Hematopoietic multipotent progenitor cell (in vitro differentiated cells): ENCODE data around the genes MMP8, MMP10 and MSANTD4.

- CAGE, long polyA plus RNA, result no peak
Measured at GRCh38 chr11:101430082-101430787, 153.6 kb downstream of the TRPC6 start.

DNA sequence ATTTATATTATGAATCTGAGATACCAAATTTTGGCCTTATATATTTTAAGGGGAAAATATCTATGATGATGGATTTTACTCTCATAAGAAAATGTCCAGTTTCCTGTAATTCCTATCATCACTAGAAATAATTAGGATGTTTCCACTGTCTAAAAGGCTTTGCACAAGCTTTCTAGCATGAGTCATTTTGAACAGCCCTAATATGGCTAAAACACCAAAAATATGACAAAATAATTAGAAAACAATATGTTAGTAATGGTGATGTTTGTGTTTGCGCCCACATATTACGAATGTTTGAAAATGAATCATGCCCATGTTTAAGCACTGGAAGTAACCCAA lies 96.1 kb downstream of the TRPC6 start:
- CAGE, long polyA plus RNA, result no peak

- CAGE, long polyA plus RNA, result no peak
Measured at GRCh38 chr11:101852414-101852674, 62.5 kb upstream of the CEP126 start.

DNA sequence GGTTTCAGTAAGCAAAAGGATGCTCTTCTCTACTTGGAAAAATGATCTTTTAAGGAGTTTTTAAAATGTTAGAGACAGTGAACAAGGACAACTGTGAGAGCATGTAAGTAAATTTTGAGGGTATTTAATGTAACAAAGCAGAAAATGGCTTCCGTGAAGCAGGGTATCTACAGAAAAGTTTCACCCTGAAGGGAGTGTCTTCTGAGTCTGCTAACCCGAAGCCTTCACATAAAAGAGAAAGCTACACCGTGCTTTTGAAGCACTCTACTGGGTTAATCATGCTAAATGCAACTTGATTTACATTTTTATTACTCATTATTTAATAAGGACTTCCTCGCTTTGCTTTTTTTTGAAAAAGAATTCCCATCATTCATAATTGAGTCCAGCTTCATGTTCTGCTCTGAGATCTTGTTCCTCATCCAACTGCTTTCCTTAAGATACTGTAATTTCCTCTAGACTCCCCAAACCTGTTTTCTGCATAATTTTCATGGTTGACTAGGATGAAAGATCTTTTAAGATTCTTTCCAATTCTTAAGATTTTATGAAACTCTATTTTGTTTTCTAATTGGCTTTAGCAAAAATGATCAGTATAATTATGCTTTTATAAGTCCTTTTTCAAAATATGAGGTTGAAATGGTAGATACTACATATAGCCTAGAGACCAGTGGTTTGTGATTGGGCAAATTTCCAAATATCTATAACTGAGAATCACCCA lies 56.3 kb downstream of the YAP1 start:
- CAGE, long polyA plus RNA, result no peak

DNA sequence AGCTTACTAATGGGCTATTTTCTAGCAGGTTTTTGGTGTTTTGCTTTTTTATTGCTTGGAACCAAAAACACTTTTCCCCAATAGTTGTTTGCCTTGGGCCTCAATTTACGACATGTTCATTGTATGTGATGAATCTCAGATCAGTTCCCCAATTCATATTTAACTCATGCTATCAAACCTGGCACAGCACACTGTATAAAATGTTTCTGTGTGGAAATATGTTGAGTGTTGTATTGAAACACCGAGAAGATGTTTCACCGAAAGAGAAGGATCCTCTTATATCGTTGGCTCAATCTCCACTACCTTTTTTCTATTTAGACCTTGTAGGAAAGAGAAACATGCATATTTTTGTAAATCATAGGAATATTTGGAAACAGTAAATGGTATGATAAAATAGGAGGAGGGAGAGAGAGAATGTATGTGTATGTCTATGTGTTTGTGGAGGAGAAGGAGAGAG lies 88.4 kb downstream of the YAP1 start:
- CAGE, long polyA plus RNA, result no peak

GRCh38 chr11:102226591-102227309 lies 90.5 kb upstream of the BIRC3 start:
- CAGE, long polyA plus RNA, result no peak

DNA sequence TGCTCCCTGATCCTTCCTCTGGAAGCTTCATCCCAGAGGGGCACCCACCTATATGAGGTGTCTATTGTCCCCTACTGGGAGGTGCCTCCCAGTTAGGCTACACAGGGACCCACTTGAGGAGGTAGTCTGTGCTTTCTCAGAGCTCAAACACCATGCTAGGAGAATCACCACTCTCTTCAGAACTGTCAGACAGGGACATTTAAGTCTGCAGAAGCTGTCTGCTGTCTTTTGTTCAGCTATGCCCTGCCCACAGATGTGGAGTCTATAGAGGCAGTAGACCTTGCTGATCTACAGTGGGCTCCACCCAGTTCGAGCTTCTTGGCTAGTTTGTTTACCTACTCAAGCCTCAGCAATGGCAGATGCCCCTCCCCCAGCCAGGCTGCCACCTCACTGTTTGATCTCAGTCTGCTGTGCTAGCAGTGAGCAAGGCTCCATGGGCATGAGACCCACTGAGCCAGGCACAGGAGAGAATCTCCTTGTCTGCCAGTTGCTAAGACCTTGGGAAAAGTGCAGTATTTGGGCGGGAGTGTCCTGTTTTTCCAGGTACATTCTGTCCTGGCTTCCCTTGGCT lies 16.5 kb upstream of the BIRC3 start:
- CAGE, long polyA plus RNA, result no peak

- CAGE, long polyA plus RNA, result no peak
Measured at GRCh38 chr11:102383780-102384154, 36.8 kb downstream of the BIRC2 start.

- CAGE, long polyA plus RNA, result no peak
Measured at GRCh38 chr11:102407597-102408054, 44.9 kb downstream of the TMEM123 start.

GRCh38 chr11:102448343-102448982 lies 4.1 kb downstream of the TMEM123 start:
- CAGE, long polyA plus RNA, result no peak

- CAGE, long polyA plus RNA, result no peak
Measured at GRCh38 chr11:102485181-102485390, 32.5 kb upstream of the TMEM123 start.

DNA sequence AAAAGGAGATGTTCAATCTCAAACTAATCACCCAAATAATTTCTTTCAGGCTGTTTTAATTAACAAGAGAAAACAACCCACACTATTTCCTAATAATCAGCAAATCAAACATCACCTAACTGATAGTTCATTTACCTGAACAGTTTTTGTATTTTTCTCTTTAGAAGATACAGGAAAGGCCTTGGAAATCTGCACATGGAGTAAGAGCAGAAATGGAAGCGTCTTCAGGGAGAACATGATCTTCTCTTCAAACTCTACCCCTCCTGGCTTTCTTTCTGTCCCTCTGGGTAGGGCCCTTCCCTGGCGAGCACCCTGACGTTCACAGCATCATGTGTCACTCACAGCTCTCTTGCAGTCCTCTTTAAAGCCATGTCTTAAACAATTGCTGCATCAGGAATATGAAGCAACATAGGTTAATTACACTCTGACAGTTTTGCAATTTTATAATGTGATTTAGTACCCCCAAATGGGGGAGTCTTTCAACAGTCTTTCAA lies at the start of gene MMP8:
MMP8 (minus strand) TSS at position 336 of the 494 bp plus-strand sequence.
- CAGE, long polyA plus RNA, result no peak

DNA sequence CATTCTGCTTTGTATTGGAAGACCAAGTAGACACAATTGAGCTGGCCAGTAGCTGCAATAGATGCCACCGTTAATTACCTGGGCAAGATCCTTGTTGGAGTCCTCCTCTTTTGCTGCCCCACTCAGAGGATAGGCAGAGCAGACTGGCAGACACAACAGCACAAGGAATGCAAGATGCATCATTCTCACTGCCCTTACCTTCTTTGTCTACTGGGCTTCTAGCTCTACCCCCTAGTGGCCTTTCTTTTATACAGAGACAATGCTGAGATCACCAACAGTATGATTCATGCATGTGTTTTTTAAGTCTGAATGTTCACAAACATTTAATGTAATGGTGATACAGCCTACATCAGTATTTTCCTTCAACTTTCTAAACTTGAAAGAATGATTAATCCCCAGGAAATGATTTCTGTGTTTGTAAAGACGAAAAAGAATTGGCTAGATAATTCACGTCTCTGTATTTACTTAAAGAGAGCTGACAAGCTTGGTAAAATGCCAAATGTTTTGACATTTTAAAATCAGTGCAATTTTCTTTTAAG lies at the start of gene MMP10:
MMP10 (minus strand) TSS at position 220 of the 539 bp plus-strand sequence.
- CAGE, long polyA plus RNA, result no peak

DNA sequence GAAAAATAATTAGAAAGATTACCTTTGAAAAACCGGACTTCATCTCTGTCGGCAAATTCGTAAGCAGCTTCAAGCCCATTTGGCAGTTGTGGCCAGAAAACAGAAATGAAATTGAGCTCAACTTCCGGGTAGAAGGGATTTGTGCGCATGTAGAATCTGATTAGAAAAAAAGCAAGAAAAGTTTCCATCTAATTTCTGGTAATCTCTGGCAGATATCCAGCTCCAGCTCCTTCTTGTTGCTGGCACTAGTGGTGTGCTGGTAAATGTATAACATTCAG lies 5.4 kb downstream of the MMP1 start:
- CAGE, long polyA plus RNA, result no peak

GRCh38 chr11:104829968-104830495 lies 138.3 kb downstream of the CASP4 start:
- CAGE, long polyA plus RNA, result no peak

DNA sequence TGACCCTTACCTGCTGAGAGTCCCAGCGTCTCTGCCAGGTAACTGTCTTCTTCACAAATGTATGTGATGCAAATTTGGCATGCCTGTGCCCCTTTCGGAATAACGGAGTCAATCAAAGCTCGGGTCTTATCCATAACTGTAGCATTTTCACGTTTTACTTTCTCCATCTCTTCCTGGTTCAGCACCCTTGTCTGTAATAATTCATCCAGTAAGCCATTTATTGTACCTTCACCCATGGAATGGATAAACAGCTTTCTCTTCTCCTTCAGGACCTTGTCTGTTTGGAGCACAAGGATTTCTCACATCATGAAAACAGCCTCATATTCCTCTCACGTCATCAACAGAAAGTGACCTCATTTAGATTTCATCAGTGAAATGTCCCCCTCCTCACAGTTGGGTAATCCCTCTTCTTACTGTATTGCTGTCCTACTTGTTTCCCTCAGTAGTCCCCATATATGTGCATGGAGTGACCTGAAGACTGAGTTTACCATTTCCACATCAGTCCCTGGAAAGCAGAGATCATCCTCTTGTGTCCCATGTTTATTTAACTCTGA lies 676 bp downstream of the CARD16 start:
- CAGE, long polyA plus RNA, result no peak

GRCh38 chr11:106021608-106022901 lies at the start of gene MSANTD4:
TSS of gene MSANTD4 (minus strand) at chr11:106022240.
- CAGE, long polyA plus RNA, result no peak

DNA sequence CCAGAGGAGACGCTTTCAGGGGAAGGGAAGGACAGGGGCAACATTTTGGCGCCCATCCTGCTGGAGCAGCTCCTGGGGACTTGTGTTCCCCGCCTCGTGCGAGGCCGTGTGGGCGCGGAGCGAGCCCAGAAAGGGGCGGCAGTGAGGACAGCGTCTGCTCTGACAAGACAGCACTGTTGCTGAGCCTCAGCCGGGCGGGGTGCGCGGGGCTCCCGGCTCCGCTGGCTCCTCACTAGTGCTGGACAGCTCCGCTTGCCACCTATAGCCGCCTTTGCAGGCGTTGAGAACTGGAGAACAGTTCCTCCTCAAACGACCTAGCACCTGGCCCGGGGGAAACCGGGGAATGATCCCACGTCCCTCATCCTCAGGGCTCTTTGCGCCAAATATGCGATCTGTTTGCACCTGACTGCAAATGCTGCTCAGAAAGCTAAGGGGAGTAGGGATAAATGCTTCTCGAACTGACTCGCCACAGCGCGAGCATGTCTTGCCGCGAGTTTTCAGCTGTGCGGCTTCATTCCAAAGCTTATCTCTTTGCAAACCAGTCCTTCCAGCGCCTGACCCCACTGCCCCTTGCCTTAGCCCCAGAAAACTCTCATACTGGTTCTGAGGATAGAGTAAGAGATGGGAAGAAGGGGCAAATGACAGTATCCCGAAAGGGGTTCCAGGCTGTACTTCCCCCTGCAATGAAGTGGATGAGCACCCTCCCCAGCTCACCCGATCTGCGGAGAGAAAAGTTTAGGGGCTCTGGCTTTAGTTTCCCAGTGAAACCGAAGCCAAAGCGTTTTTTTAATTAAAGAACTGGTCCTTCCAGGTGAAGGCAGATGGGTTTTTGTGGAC lies 912 bp upstream of the GUCY1A2 start:
- CAGE, long polyA plus RNA, result no peak

- CAGE, long polyA plus RNA, result no peak
Measured at GRCh38 chr11:107504345-107505120, 46.9 kb upstream of the CWF19L2 start.

DNA sequence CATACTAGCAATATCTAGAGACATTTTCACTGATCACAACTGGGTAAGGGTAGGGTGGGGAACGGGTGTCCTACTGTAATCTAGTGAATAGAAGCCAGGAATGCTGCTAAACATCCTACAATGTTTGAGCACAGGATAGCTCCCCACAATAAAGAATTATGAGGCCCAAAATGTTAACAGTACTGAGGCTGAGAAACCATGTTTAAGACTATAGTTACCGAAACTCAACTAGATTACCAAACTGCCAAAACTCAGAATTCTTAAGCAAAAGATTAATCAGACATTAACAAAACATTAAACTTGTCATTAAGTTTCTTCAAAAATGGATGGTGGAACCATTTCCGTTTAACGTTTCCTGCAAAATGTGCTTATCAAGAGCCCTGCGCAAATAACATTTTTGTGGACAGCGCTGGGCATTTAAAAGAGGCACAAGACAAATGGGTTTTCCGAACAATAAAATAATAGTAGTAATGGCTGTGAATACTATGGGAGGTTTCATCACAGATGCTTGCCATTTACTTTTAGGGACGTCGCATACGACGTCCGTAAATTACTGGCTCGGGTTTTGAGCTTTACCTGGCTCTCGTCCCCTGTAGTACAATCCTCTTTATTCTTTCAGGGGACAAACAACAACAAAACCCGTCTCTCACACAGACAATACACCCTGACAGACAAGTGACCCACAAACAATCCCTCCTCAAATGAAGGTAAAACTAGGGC lies 1.1 kb downstream of the NPAT start:
- CAGE, long polyA plus RNA, result no peak